Thoracic aorta (tissue), 1 donor: ENCODE measurements around a stretch of chr10.

DNA sequence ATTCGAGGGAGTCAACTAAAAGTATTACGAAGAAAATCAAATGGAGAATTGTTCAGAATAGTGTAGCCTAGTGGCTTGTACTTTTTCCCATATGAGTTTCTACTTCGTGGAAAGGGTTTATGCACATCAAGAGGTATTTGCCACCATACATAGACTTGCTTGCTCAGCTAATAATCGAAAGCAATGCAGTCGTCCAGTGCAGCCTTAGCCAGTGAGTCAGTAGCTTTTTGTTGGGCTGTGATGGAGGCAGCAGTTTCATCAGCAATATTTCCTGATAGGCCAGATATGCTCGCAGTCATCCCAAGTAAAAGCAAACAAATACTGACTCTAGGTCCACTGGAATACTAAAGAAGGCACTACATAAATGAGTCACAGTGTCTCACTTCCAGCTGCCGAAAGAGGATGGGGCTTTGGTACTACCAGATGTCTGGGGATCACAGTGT lies 2.0 kb upstream of the BNIP3 start:
- RAMPAGE, long total RNA: no peak

GRCh38 chr10:132078542-132079119 lies 12.9 kb downstream of the JAKMIP3 start:
- RAMPAGE, long total RNA: no peak

GRCh38 chr10:132175797-132176858 lies 10.6 kb upstream of the DPYSL4 start:
- RAMPAGE, long total RNA: no peak

DNA sequence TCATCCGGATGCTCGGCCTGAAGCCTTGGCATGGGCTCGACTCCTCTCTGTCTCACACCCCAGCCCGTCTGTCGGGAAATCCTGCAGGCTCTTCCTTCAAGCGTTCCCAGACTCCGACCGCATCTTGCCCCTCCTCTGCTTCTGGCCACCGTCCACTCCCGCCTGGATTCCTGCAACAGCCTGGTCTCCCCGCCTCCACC lies 35.3 kb downstream of the STK32C start:
- RAMPAGE, long total RNA: no peak

GRCh38 chr10:132355653-132356226 lies 23.7 kb downstream of the LRRC27 start:
- RAMPAGE, long total RNA: no peak

DNA sequence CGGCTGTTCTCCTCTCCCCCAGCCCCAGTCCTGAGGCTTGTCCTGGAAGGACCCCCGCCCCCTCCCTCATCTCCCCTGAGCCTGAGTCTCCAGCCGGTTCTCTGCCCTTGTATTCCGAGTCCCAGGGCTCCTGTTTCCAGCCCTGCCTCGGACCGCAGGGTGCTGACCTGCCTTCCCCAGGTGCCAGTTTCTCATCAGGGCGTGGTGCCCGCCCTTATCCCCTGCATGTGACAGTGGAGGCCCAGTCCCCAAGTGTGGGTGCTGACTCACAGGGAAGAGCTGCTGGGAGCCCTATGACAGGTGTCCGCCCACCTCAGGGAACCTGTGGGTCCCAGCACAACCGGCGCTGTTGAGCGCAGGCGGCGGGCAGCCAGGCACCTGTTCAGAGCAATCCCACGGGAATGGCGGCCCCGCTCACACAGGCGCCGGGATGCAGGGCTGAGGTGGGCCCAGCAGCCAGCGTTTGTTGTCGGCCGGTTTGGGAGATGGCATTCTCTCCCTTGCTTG lies 2.0 kb downstream of the PWWP2B start:
- RAMPAGE, long total RNA: no peak

- RAMPAGE, long total RNA: no peak
These were observed 6.7 kb downstream of the PWWP2B start for GRCh38 chr10:132403637-132404125.

DNA sequence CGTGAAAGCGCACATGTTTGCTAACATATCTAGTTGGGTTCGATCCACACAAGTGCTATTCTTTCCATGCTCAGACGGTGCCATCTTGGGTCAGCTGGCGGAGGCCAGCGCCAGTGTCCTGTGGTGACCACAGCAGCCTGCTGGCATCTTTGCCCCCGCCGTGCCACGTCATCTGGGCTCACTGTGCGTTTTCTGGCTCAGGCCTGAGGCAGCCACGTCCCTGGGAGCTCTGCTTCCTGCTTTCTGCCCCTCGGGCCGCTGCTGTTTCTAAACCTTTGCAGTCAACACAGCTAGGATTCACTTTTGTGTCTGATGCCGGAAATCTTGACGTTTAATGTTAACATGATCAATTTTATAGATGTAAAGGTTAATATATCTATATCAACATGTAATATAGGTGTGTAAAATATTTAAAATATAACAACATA lies 15.9 kb downstream of the PWWP2B start:
- RAMPAGE, long total RNA: no peak

DNA sequence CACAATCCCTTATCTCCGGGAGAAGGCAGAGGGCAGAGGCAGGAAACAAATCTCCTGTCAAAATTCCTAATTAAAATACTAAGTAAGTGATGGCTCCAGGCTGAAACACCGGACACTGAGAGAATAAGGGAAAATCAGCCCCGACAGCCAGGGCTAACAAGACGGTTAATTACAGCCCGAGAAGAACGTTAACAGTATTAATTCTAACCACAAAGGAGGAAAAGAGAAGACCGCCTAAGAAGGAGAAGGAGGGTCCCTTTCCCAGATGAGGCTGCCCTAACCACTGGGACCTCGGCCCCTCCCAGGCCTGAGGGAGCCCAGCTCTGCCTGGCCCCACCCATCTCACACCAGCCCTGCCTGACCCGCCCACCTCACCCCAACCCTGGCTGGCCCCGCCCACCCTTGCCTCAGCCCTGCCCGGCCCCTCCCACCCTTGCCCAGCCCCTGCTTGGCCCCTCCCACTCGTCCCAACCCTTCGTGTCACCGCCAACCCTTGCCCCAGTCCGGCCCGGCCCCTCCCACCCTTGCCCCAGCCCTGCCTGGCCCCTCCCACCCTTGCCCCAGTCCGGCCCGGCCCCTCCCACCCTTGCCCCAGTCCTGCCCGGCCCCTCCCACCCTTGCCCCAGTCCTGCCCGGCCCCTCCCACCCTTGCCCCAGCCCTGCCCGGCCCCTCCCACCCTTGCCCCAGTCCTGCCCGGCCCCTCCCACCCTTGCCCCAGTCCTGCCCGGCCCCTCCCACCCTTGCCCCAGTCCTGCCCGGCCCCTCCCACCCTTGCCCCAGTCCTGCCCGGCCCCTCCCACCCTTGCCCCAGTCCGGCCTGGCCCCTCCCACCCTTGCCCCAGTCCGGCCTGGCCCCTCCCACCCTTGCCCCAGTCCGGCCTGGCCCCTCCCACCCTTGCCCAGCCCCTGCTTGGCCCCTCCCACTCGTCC lies 51.5 kb downstream of the PWWP2B start:
- RAMPAGE, long total RNA: no peak

GRCh38 chr10:132479630-132480267 lies 57.8 kb upstream of the INPP5A start:
- RAMPAGE, long total RNA: no peak

DNA sequence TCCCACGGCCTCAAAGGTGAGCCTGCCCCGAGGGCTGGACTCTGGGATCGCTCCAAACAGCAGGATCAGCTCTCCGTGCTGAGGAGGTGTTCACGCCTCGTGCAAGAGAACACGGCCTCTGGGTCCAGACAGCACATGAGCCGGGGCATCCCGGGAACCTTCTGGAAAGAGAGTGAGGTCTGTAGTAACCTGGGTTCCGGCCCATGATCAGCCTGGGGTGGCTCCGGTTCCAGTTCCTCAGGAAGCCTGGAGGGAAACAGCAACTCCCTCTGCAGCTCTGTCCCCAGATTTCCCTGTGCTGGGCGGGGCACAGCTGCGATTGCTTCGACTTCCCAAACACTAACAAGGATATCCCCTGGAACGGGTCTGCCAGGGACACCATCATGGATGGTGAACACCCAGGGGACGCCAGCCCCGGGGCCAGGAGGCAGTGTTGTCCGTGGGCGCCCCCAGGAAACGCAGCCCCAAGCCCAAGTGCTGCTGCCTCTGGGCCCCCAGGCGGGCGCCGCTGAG lies 18.0 kb upstream of the INPP5A start:
- RAMPAGE, long total RNA: no peak

- RAMPAGE, long total RNA: no peak
These were observed 7.1 kb downstream of the INPP5A start for GRCh38 chr10:132544664-132545200.

GRCh38 chr10:132562675-132563625 lies 25.4 kb downstream of the INPP5A start:
- RAMPAGE, long total RNA: no peak

DNA sequence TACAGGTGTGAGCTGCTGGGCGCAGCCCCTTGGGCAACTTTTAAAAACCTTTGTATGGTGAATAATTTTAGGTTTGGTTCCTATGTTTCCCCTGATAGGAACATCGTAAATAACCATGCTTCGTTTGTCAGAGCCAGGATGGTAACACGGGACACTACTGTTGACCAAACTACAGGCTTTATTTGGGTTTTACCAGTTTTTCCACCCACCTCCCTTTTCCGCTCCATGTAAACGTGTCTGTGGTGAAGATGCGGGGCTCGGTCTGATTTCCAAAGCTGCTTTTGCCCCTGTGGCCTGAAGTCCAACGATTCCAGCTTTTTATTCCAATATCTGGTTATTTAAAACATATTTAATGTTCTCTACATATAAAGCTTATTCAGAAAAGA lies 29.8 kb downstream of the INPP5A start:
- RAMPAGE, long total RNA: no peak

DNA sequence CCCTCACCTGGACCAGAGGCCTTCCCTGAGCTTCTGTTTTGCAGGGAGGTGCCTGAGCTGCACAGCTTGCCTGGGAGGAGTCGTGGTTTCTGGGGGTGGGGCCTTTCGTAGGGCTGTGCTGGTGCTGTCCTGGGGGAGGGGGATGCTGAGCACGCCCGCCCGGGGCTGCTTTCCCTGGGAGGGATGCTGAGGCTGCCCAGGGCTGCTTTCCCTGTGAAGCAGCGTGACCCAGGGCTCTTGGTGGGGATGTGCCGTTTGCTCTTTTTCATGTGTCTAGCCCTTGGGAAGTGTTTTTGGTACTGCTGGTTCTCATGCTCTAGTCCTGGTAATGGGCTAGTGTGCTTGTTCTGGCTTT lies 34.7 kb downstream of the INPP5A start:
- RAMPAGE, long total RNA: no peak

- RAMPAGE, long total RNA: no peak
These were observed 90.6 kb downstream of the INPP5A start for GRCh38 chr10:132628061-132628751.

- RAMPAGE, long total RNA: no peak
These were observed 106.6 kb downstream of the NKX6-2 start for GRCh38 chr10:132679267-132679890.

DNA sequence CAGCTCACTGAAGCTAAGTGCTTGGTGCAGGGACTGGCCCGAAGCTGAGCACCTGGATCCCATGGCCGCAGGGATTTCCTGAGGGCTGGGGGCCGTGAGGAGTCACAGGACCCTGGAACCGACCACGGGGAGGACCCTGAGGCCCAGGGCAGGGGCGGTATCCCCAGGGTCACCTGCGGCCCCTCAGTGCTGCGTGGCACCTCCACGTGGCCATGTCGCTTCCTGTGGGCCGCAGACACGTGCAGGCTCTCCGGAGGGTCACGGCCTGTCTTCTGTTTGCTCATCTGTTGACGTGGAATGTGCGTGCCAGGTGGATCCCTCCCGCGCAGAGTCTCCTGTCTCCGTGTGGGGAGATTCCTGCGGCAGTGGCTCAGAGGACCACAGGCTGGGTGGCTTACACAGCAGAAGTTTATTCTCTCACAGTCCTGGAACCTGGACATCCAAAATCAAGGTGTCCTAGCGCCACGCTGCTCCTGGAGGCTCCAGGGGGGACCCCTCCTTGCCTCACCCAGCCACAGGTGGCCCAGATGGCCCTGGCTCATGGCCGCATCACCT lies 53.3 kb downstream of the NKX6-2 start:
- RAMPAGE, long total RNA: no peak

DNA sequence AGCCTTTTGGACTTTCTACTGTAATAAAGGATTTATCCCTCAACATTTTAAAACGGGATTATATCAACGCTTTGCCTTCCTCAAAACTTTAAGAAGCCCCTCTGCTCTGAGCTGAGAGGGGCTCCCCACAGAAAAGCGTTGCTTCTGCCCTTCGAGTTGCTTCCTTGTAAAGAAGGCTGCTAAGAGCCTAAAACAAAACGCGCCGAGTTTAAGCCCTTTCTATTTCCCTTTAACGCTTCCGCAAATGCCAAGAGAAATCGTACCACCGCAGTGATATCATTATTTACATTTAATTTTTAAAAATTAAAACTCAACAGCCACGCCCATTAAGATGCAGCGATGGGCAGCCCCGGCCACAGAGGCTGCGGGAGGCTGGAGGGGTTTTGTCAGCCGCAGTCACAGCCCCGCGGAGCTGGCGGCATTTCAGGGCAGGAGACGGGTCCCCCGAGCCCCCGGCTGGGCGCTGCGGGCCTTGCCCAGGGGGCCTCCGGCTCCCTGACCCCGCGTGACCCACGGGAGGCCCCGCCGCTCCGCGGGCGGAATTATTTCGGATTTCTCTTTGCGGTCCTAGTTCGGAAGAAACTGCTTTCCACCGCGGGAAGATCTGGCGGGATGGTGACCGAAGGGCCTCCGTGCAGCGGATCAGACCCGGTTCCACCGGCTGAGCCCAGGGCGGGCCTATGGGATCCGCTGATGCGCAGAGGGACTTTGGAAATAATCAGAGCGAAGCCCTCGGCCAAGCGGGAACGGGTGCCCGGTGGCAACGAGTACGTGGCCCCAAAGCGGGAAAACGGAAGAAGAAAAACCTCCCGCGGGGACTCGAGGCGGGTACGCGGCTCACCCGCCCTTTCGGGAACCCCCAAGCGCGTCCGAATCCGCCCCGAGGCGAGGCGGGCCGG lies 2.0 kb downstream of the NKX6-2 start:
- RAMPAGE, long total RNA: no peak

DNA sequence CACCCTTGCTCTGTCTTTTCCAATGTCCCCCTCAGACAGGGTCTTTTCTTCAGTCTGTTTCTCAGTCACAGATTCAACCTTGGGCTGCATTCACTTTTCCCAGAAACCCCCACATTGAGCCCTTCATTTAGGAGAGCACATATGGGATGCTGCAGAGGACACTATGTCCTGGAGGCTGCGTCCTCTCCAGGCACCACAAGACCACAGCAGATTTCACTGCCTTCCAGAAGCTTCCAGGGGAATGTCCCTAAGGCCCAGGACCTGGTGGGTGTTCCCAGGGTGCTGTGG lies 57.0 kb upstream of the NKX6-2 start:
- RAMPAGE, long total RNA: no peak